ENCODE measurements around a stretch of chr1.

DNA sequence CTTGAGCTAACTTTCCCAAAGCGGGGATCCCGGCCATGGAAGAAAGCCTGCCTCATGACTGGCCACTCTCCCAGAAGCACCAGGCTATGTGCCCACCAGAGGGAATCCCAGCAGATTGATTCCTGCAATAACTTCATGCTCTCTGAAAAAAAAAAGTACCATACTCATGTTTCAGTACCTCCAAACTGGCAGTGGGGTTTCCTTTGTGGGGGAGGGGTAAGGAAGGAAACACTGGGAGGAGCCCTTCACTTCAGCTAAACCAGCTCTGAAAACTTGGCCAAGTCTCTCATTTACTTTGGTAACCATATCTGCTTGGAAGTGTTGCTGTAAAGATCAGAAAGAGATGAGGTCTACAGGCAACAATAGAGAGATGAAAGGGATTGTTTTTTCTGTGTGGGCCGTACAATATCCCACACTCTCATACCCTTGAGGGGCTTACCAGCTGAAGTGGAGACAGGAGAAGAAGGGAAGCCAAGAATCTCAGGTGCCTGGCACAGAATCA lies 42.3 kb upstream of the TACSTD2 start:
- RAMPAGE, long total RNA: no peak
- RRBS: no CpG with 5 or more reads among the region's 3 CpGs

DNA sequence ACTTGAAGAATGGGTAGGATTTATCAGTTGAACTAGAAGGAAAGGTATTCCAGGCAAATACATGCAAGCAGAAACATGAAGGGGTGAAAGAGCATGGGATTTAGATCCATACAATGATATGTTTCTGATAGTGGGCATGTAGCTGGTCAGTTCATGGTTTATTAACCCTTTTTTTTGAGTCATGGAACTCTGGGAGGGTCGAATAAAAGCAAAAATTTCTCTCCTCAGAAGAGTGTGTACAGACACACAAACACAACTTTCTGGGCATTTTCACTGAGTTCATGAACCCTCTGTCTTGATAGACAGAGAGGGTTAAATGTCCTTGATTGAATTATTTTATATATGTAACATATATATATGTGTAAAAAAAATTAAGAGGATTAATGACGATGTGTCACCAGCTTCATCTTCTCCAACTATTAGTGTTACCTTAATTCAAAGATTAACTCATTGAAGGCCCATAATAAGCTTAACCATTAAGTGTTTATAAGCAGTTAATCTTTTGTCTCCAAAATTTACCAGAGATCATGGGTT lies 4.7 kb downstream of the JUN start:
- RAMPAGE, long total RNA: no peak
- RRBS: no CpG with 5 or more reads among the region's 2 CpGs

- RAMPAGE, long total RNA: no peak
- RRBS: no CpG with 5 or more reads among the region's 6 CpGs
Observed at GRCh38 chr1:58895348-58896122, 111.7 kb upstream of the JUN start.

- RAMPAGE, long total RNA: no peak
- RRBS: no CpG with 5 or more reads among the region's 3 CpGs
Observed at GRCh38 chr1:58941669-58942079, 157.8 kb upstream of the JUN start.

GRCh38 chr1:58971507-58972221 lies 187.8 kb upstream of the JUN start:
- RAMPAGE, long total RNA: no peak
- RRBS: no CpG with 5 or more reads among the region's 7 CpGs

- RAMPAGE, long total RNA: no peak
Observed at GRCh38 chr1:58979346-58979567, 195.4 kb upstream of the JUN start.

DNA sequence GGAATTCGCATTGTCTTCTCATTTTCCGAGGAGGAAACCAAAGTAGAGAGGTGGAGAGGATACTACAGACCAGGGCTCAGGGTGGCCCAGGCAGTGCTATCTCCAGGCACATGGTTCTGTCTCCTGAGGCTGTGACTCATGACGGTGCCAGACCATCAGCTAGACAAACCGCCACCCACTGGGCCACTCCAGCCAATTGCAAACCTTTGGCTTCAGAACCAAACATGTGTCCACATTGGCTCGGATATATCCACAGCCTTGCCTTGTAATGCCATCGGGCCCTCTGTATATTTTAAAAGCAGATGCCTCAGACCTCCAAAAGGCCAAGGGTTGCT lies 224.8 kb upstream of the JUN start:
- RAMPAGE, long total RNA: no peak
- RRBS: no CpG with 5 or more reads among the region's 6 CpGs

DNA sequence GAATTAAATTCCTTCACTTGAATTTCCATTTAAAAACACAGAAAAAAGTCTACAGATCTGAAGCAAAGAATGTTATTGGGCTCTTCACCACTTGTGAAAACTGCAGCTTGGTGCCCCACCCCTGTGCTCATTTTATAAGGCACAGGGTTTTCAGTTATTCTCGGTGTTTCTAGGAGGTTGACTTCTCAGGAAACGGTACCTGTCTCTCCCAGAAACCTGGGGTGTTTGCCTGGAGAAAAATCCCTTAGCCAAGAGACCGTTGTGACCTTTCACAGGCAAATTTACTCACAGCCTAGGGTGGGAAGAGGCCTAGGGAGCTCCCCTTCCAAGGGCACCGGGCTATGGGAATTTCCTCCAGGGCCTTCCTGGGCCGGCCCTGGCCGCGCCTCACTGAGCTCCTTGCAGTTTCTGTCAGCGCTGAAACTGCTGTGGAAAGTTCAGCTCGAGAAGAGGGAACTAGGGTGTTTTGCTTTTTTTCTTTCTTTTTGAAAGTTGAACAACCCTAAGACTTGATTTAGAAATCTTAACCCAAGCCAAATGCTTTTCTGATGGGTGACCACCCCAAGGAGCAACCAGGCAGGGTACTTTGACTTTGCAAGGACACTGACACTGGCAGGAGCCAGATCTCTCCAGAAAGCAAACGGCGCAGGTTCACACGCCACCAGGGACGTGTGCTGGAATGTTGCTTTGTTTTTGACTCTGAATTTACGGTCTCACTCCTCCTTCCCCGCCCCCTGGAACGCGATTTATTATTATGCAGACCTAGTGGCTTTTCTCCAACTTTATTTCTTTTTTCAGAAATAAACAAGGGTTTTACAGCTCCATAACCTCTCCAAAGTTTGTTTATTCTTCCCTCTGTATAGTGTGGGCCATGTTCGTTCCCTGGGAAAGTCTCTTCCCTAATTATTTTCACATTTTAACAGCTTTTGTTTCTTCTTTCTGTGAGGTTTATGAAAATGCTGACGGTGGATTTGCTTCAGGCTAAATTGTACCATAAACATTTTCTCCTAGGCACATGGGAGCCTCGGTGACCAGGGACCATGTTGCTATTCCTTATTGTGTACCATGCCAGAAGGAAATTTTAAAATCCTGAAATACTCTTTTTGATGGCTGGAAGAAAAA lies 229.6 kb upstream of the JUN start:
- RAMPAGE, long total RNA: no peak
- RRBS: no CpG with 5 or more reads among the region's 20 CpGs

DNA sequence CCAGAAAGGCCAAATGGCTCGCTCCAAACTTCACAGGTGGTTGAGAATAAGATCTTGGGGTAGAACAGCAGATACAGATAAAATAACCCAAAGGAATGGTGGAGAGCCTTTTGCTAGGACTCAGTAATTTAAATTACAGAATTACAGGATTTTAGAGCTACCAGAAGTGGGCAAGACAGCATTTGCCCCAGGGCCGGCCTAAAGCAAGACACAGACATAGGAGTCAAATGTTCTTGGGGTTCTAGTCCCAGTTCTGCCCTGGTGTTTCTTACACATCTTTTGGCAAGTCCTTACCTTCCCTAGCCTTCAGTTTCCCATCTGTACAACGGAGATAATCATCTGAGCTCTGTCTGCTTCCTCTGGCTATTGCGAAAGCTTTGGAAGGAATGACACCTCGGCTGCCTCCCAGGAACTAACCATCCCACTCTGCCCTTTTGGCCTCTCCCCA lies 253.3 kb upstream of the FGGY start:
- RAMPAGE, long total RNA: no peak
- RRBS: no CpG with 5 or more reads among the region's 5 CpGs

DNA sequence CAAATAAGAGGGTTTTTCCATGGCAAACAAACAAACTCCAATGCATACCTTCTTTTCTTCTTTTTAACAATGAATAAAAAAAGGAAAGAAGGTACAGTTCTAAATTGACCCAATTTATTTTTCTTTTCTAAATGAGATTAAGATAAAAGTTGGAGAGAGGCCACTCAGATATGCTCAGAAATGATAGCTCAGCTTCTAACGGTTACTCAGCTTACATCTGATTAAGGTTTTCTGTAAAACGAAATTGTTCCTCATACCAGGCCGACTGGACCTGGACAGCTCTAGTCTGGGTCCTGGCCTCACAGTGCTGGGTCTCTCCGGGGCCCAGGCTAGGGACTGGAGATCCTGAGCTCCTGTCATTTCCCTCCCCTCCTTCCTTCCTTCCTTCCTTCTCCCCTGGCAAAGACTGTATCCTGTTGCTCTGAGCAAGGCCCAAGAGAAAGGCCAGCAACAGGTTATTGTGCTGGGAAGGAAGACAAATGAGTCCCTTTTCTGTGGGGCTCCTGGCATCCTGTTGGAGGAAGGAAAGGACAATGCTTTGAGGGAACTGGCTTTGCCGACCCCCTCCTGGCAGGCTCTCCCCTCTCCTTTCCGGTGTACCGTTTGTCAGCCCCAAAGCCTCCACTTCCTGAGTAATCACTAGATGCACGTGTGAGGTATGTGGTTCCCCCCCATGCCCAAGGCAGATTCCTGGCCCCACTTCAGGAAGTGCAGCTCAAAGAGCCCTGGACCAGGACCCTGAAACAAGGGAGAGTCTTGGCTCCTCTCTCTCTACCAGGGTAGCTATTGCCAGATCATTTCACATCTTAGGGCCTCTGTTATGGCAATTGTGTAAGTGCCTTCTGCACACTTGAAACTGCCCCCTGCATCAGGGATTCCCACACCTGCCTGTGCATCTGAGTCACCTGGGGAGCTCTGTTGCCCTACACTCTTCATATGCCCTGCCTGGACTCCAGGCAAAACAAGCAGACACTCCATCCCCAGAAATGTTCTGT lies 212.8 kb upstream of the FGGY start:
- RAMPAGE, long total RNA: no peak
- RRBS: no CpG with 5 or more reads among the region's 8 CpGs

GRCh38 chr1:59295508-59296186 lies 1.2 kb upstream of the FGGY start:
- RAMPAGE, long total RNA: no peak
- RRBS: no CpG with 5 or more reads among the region's 9 CpGs

DNA sequence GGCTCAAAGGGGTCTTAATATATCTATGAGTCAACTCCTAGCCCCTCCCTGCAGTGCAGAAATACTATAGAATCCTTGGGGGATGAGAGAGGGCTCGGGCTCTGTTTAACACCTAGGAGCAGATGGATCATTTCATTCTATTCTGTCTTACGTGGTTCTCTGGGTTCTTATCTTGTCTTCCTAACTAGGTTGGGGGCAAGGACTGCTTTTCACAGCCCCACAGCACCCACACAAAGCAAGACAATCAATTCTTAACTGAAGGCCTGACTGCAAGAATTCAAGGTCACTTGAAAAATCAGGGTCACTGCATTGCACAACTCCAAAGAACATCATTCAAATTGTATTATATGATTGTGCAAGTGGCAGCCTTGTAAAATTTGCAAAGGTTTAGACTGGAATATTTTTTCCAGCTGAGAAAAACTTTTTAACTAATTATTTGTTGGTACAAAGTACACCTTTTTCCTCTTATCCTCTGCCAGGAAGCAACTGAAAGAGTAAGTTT lies 214.5 kb downstream of the FGGY start:
- RAMPAGE, long total RNA: no peak
- RRBS: no CpG with 5 or more reads among the region's 2 CpGs

DNA sequence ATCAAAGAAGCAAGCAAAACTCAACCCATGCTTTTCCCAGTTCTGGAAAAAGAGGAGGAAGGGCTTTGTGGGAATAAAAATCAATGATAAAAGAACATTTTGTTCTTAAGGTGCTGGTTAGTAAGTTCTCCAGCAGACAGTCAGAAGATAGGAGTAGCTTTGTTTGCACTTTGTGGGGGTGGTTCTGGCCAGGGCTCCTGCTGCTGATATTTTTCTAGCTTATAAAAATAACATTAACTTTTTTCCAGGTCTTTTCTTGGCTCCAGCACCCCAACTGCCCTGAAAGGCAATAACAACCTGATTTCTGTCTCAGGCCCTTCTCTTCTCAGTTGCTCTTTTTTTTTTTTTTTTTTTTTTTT lies 220.0 kb downstream of the FGGY start:
- RAMPAGE, long total RNA: no peak

DNA sequence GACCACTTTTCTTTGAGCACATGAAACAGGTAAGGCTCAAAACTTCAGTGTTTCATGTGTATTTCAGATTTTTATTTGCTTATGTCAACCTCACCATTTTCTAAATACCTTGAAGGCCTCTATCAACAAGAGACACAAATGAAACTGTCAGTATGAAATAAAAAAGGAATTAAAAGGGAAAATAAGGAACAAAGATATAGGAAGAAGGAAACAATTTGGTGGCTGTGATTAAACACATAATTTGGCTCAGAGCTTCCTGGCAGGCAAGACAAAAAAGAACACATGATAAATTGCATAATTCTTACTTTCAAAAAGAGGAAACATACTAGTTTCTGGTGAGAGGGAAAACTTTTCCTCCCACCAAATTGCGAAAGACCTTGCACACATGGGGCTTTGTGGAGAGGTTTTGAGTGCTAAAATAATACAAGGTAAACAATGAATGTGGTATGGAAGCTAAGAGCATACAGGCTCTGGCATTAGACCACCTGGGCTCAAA lies 140.3 kb upstream of the HOOK1 start:
- RAMPAGE, long total RNA: no peak
- RRBS: no CpG with 5 or more reads among the region's 1 CpG

GRCh38 chr1:59816404-59816890 lies 1.7 kb downstream of the HOOK1 start:
- RAMPAGE, long total RNA: no peak
- RRBS: no CpG with 5 or more reads among the region's 6 CpGs

- RAMPAGE, long total RNA: no peak
- RRBS: no CpG with 5 or more reads among the region's 13 CpGs
Observed at GRCh38 chr1:60864813-60865883, 217.2 kb upstream of the NFIA start.

- RAMPAGE, long total RNA: no peak
Observed at GRCh38 chr1:61055397-61055773, 27.0 kb upstream of the NFIA start.

- RAMPAGE, long total RNA: no peak
- RRBS: no CpG with 5 or more reads among the region's 5 CpGs
Observed at GRCh38 chr1:61132002-61132718, 49.8 kb downstream of the NFIA start.

DNA sequence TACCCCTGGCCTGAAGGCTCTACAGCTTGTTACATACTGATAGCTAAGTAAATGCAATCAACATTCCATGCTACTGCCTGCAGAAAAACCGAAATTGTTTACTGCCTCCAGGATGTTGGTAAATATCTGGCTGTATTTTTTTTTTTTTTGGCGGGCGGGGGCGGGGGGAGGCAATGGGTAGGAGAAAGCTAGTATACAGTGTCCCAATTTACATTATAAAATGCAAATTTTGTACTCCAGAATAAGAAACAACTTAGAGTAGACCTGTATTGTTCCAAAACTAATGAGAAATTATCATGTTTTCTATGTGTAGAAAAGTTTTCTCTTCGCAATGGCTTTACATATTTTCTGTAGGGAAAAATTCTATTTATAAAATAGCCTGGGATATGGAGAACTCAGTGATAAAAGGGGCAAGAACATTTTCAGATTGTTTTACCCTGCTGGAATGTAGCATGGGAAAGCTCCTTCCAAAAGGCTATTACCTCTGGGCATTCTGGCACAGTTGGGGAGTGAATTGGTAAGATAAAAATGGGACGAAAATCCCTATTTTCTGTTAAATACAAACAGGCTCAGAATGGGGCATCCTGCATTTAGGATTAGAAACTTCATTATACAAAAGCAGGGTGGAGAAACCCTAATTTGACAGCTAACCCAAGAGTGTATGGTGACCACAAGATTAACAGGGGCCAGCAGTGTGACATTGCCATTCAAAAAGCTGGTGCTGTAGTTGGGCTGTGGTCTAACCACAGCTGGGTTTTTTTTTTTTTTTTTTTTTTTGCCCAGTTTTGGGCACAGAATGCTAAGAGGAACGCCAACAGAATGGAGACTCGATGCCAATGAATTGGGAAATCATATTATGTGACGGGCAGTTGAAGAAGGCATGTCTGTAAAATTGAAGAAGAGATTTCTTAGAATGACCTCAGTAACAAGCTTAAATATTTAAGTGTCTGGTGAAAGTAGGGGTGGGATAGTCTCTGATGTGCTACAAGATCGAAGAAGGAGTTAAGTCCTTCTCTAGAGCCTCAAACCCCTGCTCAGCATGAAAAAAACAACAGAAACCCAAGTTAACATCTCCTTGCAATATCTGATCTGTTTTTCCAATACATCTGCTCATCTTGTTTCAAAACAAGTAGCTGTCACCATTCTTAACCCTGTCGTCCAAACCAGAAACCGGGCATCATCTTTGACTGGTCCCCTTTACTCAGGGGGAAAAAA lies 58.3 kb downstream of the NFIA start:
- RAMPAGE, long total RNA: no peak
- RRBS: no CpG with 5 or more reads among the region's 12 CpGs

GRCh38 chr1:61152486-61153468 lies 70.4 kb downstream of the NFIA start:
- RAMPAGE, long total RNA: no peak
- RRBS: no CpG with 5 or more reads among the region's 3 CpGs